LHCN-M2 (cell line): Measurements from ENCODE around the gene EN2.

- RAMPAGE, long total RNA, result no peak
Observed at GRCh38 chr7:151925353-151926515, 30.5 kb upstream of the GALNTL5 start.

DNA sequence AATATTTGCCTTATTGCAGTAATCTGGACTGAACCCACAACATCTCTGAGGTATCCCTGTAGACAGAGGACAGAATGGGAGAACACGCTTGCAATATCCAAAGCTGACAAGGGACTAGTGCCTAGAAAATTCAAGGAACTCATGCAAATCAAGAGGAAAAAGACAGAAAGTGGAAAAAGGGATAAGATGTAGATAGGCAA, 16.1 kb upstream of the GALNTL5 start:
- RAMPAGE, long total RNA, result no peak

DNA sequence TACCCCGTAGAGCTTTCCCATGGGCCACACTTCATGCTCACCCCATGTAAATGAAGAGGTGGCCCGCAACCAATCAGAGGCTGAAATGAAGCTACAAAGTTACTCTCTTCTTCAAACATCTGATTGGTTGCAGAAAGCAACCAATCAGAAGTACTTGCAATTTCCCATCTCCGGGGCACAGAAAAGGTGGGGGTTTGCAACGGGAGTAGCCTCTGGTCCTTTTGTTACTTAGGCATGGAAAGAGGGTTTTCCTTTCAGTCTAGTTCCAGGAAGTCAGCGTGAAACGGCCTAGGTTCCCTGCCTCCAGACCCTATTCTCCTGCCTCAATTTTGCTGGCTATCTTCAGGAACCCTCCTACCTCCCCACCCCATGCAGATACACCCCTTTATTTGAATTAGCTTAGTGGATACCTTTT, 15.1 kb upstream of the GALNTL5 start:
- RAMPAGE, long total RNA, result no peak

DNA sequence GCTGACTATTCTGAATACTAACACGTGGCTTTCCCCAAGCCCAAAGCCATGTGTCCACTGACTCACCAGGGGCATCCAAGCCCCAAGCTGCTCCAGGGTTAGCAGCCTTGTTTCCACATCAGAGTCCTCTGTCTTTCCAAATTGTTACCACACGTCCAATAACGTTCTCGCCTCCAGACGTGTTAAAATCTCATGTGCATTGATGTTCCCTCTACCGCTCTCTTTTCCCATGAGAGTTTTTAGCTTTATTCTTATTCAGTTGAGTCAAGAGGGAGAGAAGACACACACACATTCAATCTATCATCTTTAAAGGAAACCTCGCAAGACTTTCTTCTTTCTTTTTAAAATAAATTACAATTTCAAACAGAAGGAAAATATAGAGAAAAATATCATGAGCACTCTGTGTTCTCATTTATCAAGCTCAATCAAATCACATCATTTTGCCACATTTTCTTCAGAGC, 8.9 kb downstream of the GALNTL5 start:
- RAMPAGE, long total RNA, result no peak

- RAMPAGE, long total RNA, result no peak
Observed at GRCh38 chr7:152147833-152148909, 122.7 kb downstream of the GALNT11 start.

DNA sequence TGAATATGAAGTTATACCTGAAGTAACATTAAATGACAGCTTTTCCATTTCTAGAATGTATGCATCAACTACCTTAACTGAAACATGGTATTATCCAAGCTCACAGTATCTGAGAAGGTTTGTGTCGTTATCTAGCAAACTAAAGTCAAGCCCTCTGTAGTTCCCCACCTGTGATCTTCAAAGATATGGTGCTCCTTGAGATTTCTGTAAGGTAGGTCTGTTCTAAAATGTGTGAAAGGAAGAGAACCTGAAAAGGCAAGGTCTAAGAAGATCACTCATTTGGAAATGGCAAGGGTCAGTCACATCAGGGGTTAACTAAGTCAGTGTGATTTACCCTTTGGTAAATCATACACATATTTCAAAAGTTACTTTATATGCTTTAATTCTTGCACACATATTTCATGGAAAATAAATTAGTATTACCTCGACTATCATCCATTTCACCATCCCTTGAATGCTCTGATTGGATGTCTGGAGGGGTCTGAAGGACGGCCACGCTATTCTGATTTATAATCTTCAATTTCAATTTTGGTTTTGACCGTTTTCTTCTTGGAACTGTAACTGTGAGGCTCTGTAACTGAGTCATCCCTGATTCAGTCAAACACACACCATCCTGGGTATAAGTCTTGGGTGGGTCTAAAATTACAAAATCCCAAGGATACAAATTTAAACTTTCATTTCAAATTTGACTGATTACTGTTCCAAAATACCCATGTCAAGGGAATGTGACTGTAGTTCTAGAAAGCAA, 194.8 kb downstream of the GALNT11 start:
- RAMPAGE, long total RNA, result no peak

GRCh38 chr7:152240541-152241341, 195.1 kb downstream of the KMT2C start:
- RAMPAGE, long total RNA, result no peak

- RAMPAGE, long total RNA, result no peak
Observed at GRCh38 chr7:152434837-152435318, 925 bp downstream of the KMT2C start.

GRCh38 chr7:152460419-152460883, 24.6 kb upstream of the KMT2C start:
- RAMPAGE, long total RNA, result no peak

DNA sequence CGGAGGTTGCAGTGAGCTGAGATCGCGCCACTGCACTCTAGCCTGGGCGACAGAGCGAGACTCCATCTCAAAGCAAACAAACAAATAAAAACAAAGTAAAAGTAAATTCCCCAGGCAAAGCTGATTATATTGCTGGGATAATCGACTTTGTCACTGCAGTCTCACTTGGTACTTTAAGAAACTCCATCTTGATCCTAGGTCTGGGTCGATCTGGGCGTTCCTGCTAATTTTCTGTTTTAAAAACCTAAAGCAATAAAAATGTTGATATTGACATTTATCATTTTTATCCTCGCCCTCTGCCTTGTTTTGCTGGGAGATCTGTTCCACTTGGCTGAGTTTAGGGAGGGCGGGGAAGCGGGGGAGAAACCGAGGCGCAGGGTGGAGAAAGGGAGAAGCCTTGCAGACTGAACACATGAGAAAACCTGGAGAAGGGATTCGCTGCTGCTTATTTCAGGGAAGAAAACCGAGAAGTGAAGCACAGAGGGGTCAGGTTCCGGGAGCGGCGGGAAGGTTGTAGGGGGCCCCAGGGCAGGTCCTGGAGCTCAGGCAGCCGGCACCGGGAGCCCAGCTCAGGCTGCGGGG, 27.2 kb upstream of the KMT2C start:
- RAMPAGE, long total RNA, result no peak

DNA sequence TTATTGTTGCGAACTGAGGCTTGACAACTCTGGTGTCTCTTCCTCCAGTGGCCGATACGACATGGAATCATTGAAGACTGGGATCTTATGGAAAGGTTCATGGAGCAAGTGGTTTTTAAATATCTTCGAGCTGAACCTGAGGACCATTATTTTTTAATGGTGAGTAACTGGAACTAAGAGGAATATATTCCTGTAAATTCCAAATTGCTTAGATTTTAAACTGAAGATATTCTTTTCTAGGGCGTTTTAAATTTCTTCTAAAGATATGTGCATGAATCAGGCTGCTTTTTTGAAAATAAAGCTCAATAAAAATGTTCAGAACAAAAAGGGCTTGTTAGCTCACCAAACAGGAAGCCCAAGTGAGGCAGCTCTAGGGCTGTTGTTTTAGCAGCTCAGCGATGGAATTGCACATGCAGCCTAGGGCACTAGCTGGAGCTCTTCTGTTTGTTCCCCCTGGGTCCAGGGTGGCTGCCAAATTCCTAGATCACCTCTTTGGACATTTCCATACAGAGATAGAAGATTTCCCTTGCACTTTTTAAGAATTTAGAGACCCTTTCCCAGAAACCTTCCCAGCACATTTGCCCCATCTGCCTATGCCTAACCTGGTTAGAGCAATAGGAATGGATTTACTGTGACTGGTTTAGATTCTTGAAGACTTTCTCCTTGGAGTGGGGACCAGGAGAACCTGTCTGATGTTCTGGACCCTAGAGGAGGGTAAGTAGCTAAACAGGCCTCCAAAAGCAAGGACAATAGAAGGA, 42.2 kb downstream of the ACTR3B start:
- RAMPAGE, long total RNA, result no peak

DNA sequence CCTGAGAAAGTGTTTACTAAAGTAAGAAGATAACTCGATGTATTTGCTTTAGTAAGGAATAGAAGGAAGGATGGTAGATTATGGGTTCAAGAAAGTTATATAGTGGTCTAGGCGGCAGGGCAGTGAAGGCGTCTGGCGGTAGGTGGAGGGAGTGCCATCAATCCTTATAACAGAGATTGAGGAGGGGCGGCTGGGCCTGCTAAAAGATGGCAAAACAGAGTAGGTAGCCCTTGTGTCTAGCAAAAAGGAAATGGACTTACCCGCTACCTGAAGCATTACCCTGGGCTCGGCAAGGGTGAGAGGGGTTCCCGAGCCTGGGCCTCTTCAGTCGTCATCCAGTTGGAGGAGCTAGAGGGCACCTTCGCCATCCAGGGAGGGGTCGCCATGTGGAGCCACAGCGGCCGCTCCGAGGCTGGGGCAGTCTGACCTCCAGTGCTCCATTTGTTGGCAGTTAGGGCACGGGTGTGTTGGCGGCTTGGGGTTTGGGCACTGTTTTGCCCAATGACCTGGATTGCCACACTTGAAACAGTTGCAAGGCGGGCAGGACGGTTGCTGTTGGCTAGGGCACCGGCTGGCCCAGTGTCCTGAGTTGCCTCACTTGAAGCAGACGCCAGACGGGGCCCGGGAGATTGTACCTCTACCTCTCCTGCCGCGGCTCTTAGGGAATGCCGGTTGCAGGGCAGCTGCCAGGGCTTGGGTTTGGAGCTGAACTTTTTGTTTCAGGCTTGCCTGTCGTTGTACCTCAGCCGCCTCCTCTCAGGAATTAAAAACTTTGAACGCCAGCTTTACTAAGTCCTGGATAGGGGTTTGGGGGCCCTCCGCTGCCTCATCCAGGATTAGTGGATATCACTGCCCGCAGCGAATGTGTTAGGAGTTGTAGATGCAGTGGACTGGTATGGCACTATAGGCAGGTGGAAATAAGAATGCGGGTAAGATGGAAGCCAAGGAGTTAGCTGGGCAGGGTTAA, 640.1 kb upstream of the DPP6 start:
- RAMPAGE, long total RNA, result no peak

- RAMPAGE, long total RNA, result no peak
Observed at GRCh38 chr7:155206147-155207286, 91.2 kb upstream of the INSIG1 start.

GRCh38 chr7:155296657-155297345, 877 bp upstream of the INSIG1 start:
- RAMPAGE, long total RNA, result no peak

DNA sequence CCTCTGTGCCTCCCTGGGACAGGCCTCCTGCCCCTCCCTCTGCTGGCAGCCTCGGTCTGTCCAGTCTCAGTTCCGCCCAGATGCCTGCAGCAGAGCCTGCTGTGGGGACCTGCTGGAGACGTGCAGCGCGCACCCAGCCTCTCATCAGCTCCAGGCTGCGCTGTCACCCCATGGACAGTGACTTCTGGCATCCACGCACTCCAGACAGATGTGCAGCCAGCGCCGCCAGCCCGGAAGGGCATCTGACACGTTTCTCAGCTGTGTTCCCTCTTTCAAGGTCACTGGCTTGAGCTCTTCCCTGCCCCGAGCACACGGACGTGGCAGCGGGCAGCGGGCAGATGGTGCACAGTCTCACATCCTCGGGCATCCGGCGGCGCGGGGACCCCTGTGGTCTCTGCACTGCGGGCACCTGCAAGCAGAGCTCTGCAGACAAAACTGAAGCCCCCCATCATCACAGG, 60.7 kb downstream of the INSIG1 start:
- RAMPAGE, long total RNA, result no peak

- RAMPAGE, long total RNA, result no peak
Observed at GRCh38 chr7:155374320-155374670, 76.6 kb downstream of the INSIG1 start.

DNA sequence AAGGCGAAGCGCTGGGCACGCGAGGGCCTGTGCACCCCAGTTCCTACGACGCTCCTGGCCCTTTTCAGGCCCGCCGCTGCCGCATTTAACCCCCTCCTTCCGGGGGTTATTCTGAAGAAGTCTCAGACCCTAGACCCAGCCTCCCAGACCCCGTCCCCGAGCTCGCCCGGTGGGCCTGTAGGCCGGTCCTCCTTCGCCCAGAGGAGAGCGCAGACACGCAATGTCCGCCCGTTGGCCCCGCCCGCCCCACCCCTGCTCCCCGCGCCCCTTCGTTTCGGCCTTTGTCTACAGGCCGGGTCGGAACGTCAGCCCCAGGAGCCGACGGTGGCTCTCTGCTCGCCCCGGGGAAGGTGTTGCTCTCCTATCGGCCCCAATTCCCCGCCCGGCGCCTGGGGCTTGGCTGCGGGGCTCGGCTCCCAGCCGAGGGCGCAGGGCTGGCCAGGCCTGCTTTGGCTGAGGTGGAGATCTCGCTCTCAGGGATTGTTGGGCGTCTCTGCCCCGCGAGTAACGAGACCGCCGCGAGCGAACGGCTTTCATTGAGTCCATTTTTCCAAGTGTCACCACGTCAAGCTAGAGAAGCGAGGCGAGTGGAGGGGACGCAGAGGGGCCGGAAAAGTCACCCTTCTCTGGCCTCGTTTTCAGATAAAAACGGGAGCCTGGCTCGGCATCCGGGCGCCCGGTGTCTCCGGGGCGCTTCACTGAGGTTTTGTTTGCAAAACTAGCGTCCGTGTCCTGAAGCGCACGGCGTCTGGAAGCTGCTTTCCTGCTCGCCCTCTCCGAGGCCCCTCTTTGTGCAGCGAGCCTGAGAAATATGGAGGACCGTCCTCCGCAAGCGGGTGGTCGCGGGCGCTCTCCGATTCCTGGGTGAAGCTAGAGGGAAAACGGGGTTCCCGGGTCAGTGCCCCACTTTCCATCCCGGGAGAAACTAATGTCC, 3.8 kb upstream of the EN2 start:
- RAMPAGE, long total RNA, result no peak

GRCh38 chr7:155457237-155458379, at the start of gene EN2:
EN2 (plus strand) TSS chr7:155458129.
- RAMPAGE, long total RNA, result no peak

DNA sequence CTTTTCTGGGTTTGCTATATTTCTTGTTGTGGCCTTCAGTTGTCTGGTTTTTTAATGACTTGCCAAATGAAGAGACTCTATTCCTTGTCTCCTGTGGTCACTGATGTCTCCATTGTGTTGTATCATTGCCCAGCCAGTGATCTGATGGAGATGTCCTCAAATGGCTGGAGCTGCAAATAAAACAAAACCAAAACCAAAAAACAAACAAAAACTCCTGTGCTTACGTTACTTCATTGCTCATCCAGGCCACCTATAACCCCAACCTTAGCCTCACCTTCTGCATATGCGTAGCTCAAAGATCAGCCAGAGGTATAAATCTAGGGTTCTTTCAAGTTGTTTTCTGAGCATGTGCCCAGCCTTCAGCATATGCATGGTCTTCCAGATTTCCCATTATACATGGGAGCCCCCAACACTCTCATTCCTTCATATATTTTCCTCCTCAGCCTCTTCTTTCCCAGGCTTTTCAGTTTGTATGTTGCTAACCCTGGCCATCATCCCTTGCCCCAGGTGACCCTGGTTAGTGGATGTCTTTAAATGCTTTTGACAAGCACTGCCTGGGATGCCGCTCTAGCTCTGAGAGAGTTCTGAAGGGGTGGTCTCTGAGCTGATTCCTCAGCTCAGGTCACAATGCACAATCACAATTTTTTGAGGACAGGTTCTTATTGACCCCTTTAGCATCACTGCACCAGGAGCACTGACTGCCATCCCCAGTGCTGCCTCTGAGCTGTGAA, 5.3 kb downstream of the RBM33 start:
- RAMPAGE, long total RNA, result no peak

DNA sequence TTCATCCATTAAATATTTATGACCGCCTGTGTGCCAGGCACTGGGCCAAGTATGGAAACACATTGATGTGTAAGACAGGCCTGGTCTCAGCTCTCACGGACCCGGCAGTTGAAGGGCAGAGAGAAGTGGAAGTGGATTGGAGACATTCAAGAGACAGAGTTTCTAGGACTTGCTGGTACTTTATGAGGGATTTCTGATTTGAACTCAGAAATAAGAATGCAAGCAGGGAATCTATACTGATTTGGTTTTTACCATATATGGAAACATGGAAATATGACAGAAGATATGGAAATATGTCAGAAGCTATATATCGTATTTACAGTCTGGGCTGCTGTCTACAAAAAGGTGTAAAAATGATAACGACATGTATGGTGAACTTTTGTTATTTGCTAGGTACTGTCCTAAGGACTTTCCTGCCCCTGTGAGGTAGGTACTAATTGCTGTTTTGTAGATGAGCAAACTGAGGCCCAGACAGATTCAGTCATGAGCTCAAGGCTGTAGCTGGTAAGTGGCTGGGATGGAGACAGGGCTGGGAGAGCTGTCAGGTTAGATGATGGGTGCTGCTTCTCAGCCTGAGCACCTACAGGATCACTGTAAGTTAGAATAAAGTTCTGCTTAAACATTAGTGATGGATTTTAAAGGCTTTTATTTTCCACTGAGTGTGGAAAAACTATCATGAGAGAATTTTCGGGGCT, 82.0 kb downstream of the SHH start:
- RAMPAGE, long total RNA, result no peak